IMR-90 (cell line): ENCODE results near the gene SVOP.

DNA sequence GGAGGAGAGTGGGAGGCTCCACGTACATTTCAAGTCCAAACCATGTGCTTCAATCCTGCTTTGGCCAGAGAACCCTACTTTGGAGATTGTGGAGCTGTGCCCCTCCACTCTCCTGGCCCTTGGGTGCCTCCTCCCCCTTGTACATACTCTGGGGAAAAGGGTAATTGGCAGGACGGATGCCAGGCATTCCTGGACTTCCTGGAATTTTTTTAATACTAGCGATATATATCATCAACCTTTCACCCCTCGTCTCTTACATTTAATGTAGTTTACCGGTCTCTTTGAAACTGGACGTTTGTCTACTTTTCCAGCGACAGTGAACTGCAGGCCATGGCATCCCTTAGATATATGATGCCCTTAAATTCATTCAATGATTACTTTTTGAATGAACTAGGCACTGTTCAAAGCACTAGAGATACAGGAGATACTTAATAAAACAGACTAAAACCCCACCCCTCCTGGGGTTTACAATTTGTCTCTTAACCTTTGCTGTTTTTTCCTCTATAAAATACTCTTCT is 834 bp upstream of the CRY1 start:
- RRBS = no CpG with 5 or more reads among the region's 7 CpGs
CAGE:
- cytosol, long polyA plus RNA = no peak
- long polyA plus RNA = no peak
- nucleus, long polyA plus RNA = no peak

DNA sequence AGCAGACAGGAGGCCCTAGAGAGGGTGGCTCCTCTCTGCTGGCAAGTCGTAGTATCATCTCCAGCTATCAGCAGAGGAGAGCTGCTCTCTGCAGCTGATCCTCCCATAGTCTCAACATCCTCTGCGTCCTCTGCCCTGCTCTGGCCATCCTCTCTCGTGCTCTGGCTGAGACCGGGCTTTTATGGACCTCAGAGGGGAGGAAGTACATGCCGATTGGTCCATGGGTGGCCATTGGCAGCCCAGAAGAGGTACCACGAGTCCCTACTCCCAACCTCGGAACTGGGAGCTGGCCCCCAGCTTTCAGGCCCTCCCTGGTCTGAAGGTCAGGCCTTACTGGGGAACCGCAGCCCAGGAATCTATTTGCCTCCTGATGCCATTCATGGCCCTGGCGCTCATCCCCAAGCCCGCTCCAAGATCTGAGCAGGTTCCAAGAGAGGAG is 3.6 kb upstream of the PWP1 start:
- RRBS = no CpG with 5 or more reads among the region's 10 CpGs
CAGE:
- cytosol, long polyA plus RNA = no peak
- long polyA plus RNA = no peak
- nucleus, long polyA plus RNA = no peak

GRCh38 chr12:108112085-108112677 is 16.9 kb upstream of the WSCD2 start:
- RRBS = no CpG with 5 or more reads among the region's 8 CpGs
CAGE:
- cytosol, long polyA plus RNA = no peak
- long polyA plus RNA = no peak
- nucleus, long polyA plus RNA = no peak

GRCh38 chr12:108119285-108119727 is 9.8 kb upstream of the WSCD2 start:
- RRBS = no CpG with 5 or more reads among the region's 2 CpGs
CAGE:
- cytosol, long polyA plus RNA = no peak
- long polyA plus RNA = no peak
- nucleus, long polyA plus RNA = no peak

GRCh38 chr12:108337354-108337951 is 1.7 kb downstream of the CMKLR1 start:
- RRBS = no CpG with 5 or more reads among the region's 4 CpGs
CAGE:
- cytosol, long polyA plus RNA = no peak
- long polyA plus RNA = no peak
- nucleus, long polyA plus RNA = no peak

GRCh38 chr12:108343000-108343486 is 3.9 kb upstream of the CMKLR1 start:
- RRBS = no CpG with 5 or more reads among the region's 5 CpGs
CAGE:
- cytosol, long polyA plus RNA = no peak
- long polyA plus RNA = no peak
- nucleus, long polyA plus RNA = no peak

- RRBS = no CpG with 5 or more reads among the region's 3 CpGs
CAGE:
- cytosol, long polyA plus RNA = no peak
- long polyA plus RNA = no peak
- nucleus, long polyA plus RNA = no peak
Observed at GRCh38 chr12:108565191-108565516, 2.8 kb downstream of the ISCU start.

DNA sequence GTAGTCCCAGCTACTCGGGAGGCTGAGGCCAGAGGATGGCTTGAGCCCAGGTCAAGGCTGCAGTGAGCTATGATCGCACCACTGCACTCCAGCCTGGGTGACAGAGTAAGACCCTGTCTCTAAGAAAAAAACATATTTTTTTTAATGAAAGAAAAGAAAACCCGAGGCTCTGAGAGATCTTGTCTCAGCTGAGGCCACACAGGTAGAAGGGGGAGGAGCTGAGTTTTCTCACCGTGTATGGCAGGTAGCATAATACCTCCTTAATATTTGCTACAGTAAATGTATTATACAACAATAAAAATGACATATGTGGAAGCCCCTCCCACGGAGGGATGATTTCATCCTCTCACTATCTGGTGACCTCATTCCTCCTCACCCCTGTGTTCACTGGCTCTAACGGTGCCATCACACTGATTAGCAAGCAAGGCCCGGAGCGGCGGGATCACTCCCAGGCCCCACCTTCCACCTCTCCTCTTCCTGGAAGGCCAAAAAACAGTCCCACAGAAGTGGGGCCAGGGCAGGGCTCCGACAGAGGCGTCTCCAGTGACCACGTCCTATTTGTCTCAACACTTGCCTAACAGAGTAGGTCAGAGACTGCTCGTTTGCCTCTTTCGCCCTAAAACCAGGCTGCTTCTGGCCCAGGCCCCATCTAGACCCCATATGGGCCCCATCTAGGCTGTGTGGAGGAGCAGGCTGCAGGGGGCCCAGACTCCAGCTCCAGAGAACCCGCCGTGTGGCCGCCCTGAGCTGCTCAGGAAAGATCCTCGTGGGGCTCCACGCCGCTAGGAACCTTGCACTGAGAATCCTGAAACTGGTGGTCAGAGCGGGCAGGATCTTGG is 3.9 kb downstream of the SELPLG start:
- RRBS = no CpG with 5 or more reads among the region's 21 CpGs
CAGE:
- cytosol, long polyA plus RNA = no peak
- long polyA plus RNA = no peak
- nucleus, long polyA plus RNA = no peak

GRCh38 chr12:108636439-108636805 is 2.7 kb upstream of the SELPLG start:
- RRBS = no CpG with 5 or more reads among the region's 2 CpGs
CAGE:
- cytosol, long polyA plus RNA = no peak
- long polyA plus RNA = no peak
- nucleus, long polyA plus RNA = no peak

- RRBS = no CpG with 5 or more reads among the region's 8 CpGs
CAGE:
- cytosol, long polyA plus RNA = no peak
- long polyA plus RNA = no peak
- nucleus, long polyA plus RNA = no peak
Observed at GRCh38 chr12:108696319-108697115, 34.8 kb downstream of the CORO1C start.

GRCh38 chr12:108784212-108784559 is 52.9 kb upstream of the CORO1C start:
- RRBS = no CpG with 5 or more reads among the region's 1 CpG
CAGE:
- cytosol, long polyA plus RNA = no peak
- long polyA plus RNA = no peak
- nucleus, long polyA plus RNA = no peak

GRCh38 chr12:108800378-108800968 is 56.9 kb downstream of the SSH1 start:
- RRBS = no CpG with 5 or more reads among the region's 13 CpGs
CAGE:
- cytosol, long polyA plus RNA = no peak
- long polyA plus RNA = no peak
- nucleus, long polyA plus RNA = no peak

- RRBS = no CpG with 5 or more reads among the region's 25 CpGs
CAGE:
- cytosol, long polyA plus RNA = no peak
- long polyA plus RNA = no peak
- nucleus, long polyA plus RNA = no peak
Observed at GRCh38 chr12:108801455-108802832, 55.4 kb downstream of the SSH1 start.

- RRBS = no CpG with 5 or more reads among the region's 6 CpGs
CAGE:
- cytosol, long polyA plus RNA = no peak
- long polyA plus RNA = no peak
- nucleus, long polyA plus RNA = start-site peak on the minus strand at chr12:108822181-108822293, 26 and 14 reads in 2 replicates
Observed at GRCh38 chr12:108821798-108822335, 35.5 kb downstream of the SSH1 start.

DNA sequence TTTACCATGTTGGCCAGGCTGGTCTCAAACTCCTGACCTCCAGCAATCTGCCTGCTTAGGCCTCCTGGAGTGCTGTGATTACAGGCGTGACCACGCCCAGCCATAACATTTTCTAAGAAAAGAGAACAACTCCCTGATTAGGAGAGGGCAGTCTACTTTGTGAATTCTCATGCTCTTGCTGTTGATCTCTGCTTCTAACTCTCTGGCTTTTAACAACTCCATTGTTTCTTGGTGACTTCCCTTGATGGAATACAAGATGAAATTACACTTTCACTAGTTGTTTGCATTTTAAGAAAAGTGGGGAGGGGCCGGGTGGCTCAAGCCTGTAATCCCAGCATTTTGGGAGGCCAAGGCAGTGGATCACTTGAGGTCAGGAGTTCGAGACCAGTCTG is 33.5 kb downstream of the SSH1 start:
- RRBS = no CpG with 5 or more reads among the region's 4 CpGs
CAGE:
- cytosol, long polyA plus RNA = no peak
- long polyA plus RNA = no peak
- nucleus, long polyA plus RNA = no peak

DNA sequence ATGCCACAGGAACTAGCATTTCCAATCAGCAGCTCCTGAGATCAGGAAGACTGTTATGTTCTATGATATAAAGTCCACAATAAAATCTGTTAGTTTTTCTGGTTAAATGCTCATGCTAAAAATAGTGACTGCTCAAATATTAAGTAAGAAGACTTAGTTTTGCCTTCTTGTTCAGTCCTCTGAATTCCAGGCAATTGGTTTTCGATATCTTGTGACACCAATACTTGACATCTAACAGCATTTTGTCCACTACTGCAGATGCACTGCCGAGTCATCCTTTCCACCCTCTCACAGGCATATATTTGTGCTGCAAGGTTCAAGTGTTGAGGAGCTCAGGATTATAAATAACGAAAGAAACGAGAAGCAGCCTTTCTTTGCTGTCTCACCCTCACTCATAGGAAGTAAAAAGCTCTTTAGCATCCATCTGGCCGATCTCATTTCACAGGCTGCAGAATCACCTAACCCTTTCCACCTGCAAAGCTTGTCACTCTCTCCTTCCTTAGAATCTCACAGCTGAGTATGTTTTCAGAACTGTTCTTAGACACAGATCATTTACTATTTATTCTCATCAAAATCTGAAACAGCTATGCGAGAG is 31.9 kb downstream of the SSH1 start:
- RRBS = no CpG with 5 or more reads among the region's 6 CpGs
CAGE:
- cytosol, long polyA plus RNA = no peak
- long polyA plus RNA = no peak
- nucleus, long polyA plus RNA = no peak

GRCh38 chr12:108856206-108857207 is 876 bp downstream of the SSH1 start:
- RRBS = 1% methylated on average over 4 of the region's 33 CpGs
CAGE:
- cytosol, long polyA plus RNA = no peak
- long polyA plus RNA = no peak
- nucleus, long polyA plus RNA = no peak

DNA sequence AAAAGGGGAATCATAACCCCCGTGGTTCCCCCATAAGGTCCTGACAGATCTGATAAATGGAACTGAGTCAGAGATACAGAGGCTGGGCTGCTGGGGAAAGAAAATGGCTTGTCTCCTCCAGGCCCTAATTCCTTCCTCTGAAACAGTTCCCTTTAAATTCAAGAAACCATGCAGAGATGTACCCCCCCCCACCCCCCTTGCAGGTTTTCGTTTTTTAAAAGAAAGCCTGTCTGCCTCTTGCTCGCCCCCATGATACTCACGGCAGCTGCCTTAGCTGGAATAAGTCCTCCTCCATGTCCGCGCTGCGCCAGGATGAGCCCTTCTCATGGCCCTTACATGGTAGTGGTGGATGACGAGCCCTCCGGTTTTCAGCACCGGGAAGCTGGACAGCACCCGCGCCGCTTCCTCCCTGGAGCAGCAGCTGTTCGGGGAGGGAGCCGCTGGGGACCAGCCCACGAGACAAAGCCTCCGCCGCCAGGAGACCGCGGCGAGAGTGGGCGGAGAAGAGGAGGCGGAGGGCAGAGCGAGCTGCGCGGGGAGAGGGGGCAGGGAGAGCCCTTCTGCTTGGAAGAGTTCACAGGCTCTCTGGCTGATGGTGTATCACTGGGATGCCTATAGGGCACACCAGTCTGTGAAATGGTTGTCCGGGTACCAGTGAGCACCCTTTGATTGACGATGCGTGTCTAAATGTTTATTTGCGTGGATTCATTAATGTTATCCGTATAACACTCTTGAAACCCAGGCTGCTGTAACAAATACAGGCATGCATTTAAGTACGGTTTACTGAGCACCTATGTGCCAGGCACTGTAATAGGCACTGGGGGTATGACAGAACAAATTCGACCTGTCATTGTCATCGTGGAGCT is at the start of gene SVOP:
TSS of gene SVOP (minus strand) at position 495 of the 866 bp plus-strand sequence.
- RRBS = no CpG with 5 or more reads among the region's 34 CpGs
CAGE:
- cytosol, long polyA plus RNA = no peak
- long polyA plus RNA = no peak
- nucleus, long polyA plus RNA = no peak

DNA sequence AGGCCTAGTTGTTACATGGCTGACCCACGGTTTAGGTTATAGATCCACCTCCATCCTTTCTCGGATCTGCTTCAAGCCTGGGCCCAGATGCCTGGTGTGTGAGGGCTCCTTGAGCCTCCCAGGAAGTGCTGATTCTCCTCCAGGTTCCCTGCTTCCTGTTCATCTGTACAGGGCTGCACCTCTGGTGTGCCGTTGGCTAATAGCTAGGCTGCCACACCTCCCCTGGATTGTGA is 16.8 kb downstream of the USP30 start:
- RRBS = no CpG with 5 or more reads among the region's 3 CpGs
CAGE:
- cytosol, long polyA plus RNA = no peak
- long polyA plus RNA = no peak
- nucleus, long polyA plus RNA = no peak

DNA sequence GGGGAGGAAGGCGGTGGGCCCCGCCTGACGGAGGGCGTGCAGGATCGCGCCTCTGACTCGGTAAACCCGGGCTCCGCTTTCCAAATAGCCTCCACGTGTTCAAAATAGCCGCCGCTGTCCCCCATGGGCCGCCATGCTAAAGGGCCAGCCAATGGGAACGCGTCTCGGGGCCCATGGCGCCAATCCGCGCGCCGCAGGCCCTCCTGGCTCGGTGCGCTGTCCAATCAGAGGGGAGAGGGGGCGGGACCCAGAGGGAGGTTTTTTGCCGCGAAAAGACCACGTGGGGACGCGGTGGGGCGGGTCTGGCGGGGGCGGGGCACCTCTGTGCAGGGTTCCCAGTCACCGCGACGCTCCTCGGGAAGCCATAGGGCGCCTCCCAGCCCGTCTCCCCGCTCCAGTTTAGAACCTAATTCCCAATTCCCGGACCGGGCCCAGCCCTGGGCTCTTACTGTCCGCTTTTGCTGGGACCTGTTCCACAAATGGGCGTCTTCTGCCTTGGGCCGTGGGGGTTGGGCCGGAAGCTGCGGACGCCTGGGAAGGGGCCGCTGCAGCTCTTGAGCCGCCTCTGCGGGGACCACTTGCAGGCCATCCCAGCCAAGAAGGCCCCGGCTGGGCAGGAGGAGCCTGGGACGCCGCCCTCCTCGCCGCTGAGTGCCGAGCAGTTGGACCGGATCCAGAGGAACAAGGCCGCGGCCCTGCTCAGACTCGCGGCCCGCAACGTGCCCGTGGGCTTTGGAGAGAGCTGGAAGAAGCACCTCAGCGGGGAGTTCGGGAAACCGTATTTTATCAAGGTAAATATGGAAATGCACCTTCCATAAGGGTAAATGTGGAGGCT is 668 bp downstream of the UNG start:
- RRBS = 2% methylated on average over 21 of the region's 67 CpGs
CAGE:
- cytosol, long polyA plus RNA = start-site peak on the plus strand centred at position 663 of the sequence, 33 bp wide, 26 and 29 reads in 2 replicates
- long polyA plus RNA = no peak
- nucleus, long polyA plus RNA = no peak